ENCODE measurements around the genes ZNF41, TBC1D25, SUV39H1, SYP and GAGE12G.

- RRBS = no CpG with 5 or more reads among the region's 3 CpGs
These were observed 316.7 kb upstream of the DIPK2B start for GRCh38 chrX:45517295-45517888.

DNA sequence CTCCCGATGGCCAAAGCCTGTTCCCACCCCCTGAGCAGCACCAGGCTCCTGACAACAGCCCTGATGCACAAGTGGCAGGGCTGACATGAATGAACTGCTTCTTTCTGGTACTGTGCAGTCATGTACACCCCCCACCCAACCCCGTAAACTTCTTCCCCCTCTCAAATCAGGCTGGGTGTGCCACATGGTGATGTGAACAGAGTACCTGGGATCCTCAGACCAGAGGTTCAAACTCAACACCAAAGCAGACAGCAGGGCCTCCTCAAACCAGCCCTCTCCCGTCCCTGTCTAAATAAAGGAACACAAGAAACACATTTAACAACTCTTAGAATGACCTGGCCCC is 609.2 kb upstream of the DIPK2B start:
- RRBS = no CpG with 5 or more reads among the region's 3 CpGs

- RRBS = no CpG with 5 or more reads among the region's 10 CpGs
These were observed 6.9 kb downstream of the UBA1 start for GRCh38 chrX:47200352-47201045.

DNA sequence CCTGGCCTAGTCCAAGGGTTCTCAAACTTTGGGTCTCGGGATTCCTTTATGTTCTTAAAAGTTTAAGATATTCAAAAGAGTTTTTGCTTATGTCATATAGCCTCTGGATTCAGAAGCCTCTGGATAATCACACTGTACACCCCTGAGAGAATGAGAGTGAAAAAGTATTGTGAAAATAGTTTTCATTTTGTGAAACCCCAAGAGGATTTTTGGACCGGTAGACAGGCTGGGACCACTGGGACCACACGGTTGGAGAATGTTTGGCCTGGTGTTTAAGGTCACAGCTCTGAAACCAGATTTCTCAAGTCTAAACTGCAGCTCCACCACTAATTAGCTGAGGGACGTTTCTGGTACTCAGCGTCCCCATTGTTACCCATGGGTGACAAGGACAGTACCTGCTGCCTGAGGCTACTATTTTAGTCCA is 719 bp upstream of the USP11 start:
- RRBS = no CpG with 5 or more reads among the region's 5 CpGs

GRCh38 chrX:47482377-47483444 is at the start of gene ZNF41:
Gene ZNF41, minus strand, starts transcription at chrX:47483222.
- RRBS = under 1% methylated on average over 21 of the region's 82 CpGs

GRCh38 chrX:47523366-47523897 is 37.6 kb upstream of the ARAF start:
- RRBS = 2% methylated on average over 4 of the region's 47 CpGs

GRCh38 chrX:48539218-48540187 is at the start of gene TBC1D25:
Gene TBC1D25, plus strand, starts transcription at chrX:48539714.
- RRBS = under 1% methylated on average over 14 of the region's 72 CpGs

DNA sequence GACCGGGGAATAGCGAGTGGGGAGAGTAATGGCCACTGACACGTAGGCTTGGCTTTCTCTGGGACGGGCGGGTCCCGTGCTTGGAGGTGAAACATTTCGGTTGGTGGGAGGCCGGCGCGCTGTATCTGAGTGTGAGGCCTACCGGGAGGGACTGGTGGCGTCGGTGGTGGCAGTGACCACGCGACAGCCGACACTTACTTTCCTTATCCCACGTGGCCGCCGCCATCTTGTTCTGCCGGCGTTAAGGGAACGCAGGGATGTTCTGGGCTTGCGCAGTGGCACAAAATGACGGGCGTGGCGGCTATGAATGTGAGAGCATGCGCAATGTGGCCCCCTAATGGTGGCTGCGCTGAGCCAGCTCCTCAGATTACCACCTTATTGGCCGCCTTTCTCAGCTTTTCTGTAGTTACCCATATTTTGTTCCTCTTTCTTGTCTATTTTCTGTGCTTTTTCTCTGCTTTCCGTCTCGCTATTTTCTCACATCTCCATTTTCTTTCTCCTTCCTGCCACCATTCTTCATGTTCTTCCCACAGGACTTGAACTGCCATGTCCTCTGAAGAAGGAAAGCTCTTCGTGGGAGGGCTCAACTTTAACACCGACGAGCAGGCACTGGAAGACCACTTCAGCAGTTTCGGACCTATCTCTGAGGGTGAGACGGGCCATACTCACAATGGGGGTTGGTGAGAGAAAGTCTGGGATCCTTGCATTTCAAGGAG is 509 bp downstream of the RBM3 start:
- RRBS = 0% methylated on average over 6 of the region's 36 CpGs

GRCh38 chrX:48677506-48678046 is 6.0 kb upstream of the WAS start:
- RRBS = no CpG with 5 or more reads among the region's 12 CpGs

- RRBS = under 1% methylated on average over 27 of the region's 61 CpGs
These were observed at the start of gene SUV39H1 for GRCh38 chrX:48696069-48696857. Gene SUV39H1, plus strand, starts transcription at chrX:48696734.

DNA sequence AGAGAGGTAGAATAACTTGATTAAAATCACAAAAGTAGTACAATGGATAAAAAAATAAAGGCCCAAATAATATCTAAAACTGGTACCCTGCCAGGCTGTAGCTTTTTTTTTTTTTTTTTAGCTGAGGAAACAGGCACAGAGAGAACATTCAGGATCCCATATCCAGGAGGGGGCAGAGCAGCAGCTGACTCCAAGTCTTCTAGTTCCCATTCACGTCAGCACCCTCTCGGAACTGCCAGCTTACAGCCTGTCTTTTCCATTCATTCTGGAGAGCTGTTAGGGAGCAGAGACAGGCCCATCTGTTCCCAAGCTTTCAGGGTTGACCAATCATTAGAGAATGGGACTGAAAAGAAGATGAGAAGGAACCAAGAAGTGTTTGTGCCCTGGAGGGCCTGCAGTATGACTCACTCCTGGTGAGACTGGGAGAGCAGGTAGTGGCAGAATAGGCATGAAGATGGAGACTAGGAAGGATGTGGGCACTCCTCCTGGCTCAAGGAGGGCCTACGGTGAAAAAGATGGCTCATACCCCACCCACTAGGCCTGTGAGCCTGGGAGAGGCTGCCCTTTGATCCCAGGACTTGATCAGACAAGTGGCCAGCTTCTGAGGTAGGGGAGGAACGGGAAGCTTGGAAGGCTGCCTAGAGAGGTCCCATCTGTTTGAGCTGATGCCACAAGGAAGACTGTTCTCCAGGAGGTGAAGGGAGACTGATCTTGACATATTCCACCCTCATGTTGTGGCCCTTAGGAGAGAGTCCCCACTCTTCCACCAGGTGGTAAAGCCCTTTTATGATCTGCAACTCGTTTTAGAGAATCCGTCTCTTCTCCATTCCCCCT is 7.6 kb downstream of the SUV39H1 start:
- RRBS = no CpG with 5 or more reads among the region's 6 CpGs

GRCh38 chrX:48719850-48720387 is 23.4 kb downstream of the SUV39H1 start:
- RRBS = no CpG with 5 or more reads among the region's 2 CpGs

- RRBS = 2% methylated on average over 7 of the region's 13 CpGs
These were observed 629 bp upstream of the PIM2 start for GRCh38 chrX:48919432-48919874.

DNA sequence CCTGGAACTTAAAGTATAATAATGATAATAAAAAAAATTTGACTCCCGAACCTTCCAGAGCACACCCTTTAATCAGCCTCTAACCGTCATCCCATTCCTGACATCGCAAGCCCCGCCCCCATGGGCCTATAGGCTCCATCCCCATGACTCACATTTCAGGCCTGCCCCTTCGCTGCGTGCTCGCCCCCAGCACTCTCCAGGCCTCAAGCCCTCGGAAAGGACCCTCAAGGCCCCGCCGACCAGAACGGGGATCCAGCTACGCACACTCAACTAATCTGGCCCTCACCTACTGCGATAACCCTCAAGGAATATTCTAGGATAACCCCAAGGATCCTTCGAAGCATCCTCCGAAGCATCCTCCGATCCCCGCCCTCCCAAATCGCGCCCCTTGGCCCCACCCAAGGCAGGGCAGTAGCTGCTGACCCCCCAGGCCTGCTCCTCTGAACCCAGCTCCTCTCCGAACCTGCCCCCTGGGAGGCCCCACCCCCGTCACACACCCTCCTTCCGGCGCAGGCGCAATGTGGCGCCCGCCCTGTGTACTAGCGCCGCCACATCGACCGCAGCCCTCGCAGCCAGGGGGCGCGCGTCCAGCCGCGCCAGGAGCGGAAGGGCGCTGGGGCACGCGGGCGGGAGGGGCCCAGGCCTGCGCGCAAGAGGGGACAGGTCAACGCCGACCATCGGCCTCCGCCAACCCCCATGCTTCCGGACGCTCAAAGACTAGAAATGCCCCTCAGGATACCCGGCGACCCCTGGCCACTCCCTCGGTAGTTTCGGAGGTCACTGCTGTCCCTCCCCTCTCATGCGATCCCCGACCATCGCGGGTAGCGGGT is 6.5 kb upstream of the MAGIX start:
- RRBS = 0% methylated on average over 16 of the region's 58 CpGs

GRCh38 chrX:49163551-49164522 is 1.3 kb downstream of the MAGIX start:
- RRBS = no CpG with 5 or more reads among the region's 70 CpGs

GRCh38 chrX:49199977-49200576 is at the start of gene SYP:
Gene SYP, minus strand, starts transcription at chrX:49200193.
- RRBS = 2% methylated on average over 12 of the region's 52 CpGs

DNA sequence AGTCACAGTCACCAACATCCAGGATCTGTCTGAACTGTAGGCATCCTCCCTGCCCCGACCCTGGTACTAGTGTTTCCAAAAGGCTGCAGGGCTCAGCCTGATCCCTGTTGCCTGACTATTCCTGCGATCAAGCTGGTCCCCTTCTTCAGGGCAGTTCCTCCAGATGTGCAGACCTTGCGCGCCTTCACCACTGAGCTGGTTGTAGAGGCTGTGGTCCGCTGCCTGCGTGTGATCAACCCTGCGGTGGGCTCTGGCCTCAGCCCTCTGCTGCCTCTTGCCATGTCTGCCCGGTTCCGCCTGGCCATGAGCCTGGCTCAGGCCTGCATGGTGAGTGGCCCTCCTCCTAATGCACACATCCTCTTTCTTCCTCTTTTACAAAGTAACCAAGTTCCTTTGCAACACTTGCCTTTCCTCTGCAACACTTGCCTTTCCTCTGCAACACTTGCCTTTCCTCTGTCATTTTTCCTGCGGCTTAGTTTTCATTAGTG is 1.7 kb downstream of the CCDC22 start:
- RRBS = no CpG with 5 or more reads among the region's 10 CpGs

GRCh38 chrX:49570156-49570524 is at the start of gene GAGE12G:
Gene GAGE12G, plus strand, starts transcription at chrX:49570400.
- RRBS = no CpG with 5 or more reads among the region's 15 CpGs

- RRBS = no CpG with 5 or more reads among the region's 2 CpGs
These were observed 43.1 kb downstream of the SHROOM4 start for GRCh38 chrX:50770913-50771292.

GRCh38 chrX:51325444-51325956 is 7.1 kb upstream of the NUDT10 start:
- RRBS = no CpG with 5 or more reads among the region's 4 CpGs

All from epithelial cell of prostate (primary cell).